Helper T cell (primary cell): ENCODE data around the genes OXCT2, MFSD2A and TMCO2.

- PRO-cap, 2 experiments, result no peak in any of the 2 experiments
These were observed 128.4 kb downstream of the MACF1 start for GRCh38 chr1:39332668-39333447.

- PRO-cap, 2 experiments, result no peak in any of the 2 experiments
These were observed 59.1 kb upstream of the BMP8A start for GRCh38 chr1:39432226-39432855.

- PRO-cap, 2 experiments, result no peak in any of the 2 experiments
These were observed 7.1 kb upstream of the BMP8A start for GRCh38 chr1:39484303-39484808.

GRCh38 chr1:39515723-39516039 is 24.2 kb downstream of the BMP8A start:
- PRO-cap, 2 experiments, result no peak in any of the 2 experiments

- PRO-cap, 2 experiments, result no peak in any of the 2 experiments
These were observed 17.4 kb upstream of the PABPC4 start for GRCh38 chr1:39593976-39594458.

DNA sequence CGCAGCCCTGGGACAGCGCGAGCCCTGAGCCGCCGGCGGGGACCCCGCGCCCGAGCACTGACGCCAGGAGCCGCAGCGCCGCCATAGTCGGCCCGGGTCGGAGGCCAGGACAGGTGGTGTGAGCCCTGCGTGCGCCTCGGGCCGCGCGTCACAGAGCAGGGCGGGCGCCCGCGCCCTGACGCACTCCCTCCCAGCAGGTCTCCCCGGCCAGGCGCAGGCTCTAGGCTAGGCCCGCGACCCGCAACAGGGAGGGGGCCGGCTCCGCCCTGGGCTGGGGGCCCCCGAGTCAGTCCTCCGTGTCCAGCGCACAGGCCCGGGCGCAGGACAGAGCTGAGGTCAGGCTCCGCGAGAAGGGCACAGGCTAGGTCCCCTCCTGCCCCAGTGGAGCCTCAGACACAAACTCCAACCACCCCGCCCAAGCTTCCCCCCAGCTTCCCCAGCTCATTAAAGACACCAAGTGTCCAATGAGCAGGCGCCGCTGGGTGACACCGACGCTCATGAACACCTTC is at the start of gene OXCT2:
Gene OXCT2 (minus strand): TSS at position 178 of the 509 bp plus-strand sequence.
- PRO-cap, 2 experiments, result no peak in any of the 2 experiments

DNA sequence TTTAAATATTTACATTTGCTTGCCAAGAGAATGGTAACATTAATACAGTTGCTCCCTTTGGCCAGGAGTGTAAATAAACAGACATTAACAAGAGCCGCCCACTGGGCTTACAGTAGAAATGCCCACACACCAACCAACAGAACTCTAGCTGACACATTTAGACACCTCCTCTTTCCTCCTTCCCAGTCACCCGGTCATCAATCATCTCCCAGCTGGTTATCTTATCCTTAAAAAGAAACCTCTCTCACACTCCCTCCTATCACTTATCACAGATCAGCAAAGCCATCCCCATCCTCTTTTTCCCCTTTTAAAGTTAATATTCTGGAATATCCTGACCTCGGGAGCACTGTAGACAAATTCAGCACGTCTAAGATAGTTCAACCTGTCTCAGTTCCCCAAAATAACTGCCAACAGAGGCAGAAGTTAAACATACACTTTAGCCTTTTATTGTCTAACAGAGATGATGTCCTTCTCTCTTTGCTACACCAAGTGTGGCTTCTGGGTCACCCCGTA is 9.0 kb downstream of the MYCL start:
- PRO-cap, 2 experiments, result no peak in any of the 2 experiments

DNA sequence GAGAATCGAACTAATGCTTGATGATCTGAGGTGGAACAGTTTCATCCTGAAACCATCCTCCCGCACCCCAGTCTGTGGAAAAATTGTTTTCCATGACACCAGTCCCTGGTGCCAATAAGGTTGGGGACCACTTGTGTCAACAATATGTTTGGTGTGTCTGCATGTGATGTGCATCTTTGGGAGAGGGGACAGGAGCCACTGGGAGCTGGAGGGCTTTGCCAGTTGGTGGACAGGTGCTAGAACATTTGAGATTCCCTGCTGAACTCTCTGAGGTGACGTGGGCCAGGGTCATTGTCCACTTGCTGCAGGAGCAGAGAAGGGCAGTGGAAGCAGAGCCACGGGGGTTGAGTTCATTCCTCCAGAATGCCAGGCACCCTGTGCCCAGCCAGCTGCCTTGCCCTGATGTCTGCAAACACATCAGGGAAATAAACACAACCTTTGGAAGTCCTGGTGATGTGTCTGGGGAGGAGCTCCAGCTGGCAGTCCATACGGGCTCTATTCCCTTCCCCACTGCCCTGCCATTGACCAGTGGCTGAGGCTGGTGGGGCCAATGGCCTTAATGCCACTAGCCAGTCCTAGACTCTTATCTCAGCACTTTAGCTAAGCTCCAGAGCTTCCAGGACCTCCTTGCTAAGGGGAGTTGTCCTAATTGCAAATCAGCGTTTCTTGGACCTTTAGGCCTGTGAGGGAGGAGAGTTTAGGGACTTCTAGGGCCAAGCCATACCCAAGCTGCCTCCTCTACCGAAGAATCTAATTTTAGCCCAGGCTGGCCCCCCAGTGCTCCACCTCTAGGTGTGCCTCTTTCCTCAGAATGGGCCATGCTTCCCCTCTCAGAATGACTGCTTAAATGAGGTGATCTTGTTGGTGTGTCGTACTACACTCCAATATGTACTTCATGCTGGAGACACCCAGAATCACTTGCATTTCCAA is 26.1 kb upstream of the MFSD2A start:
- PRO-cap, 2 experiments, result no peak in any of the 2 experiments

DNA sequence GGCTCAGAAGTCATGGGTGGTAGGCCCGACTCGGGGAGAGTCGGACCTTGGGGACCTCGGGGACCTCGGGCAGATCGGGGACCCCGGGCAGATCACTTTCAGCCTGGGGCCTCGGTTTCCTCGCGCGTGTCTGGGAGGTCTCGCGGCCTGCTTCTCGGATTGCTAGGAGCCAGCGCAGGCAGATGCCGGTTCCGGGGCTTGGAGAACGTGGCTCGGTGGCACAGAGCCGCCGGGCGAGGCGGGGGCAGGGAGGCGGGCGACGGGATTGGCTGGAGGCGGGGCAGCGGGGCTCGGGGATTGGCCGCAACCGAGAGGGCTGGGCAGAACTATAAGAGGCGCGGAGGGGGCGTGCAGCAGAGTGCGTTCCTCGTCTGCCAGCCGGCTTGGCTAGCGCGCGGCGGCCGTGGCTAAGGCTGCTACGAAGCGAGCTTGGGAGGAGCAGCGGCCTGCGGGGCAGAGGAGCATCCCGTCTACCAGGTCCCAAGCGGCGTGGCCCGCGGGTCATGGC is at the start of gene MFSD2A:
Gene MFSD2A (plus strand): TSS at position 356 of the 508 bp plus-strand sequence.
- PRO-cap, 2 experiments, result peak in 2 of 2 experiments; most common plus-strand start position 356 of the sequence (in 2); most common minus-strand start position 132 of the sequence (in 1)

DNA sequence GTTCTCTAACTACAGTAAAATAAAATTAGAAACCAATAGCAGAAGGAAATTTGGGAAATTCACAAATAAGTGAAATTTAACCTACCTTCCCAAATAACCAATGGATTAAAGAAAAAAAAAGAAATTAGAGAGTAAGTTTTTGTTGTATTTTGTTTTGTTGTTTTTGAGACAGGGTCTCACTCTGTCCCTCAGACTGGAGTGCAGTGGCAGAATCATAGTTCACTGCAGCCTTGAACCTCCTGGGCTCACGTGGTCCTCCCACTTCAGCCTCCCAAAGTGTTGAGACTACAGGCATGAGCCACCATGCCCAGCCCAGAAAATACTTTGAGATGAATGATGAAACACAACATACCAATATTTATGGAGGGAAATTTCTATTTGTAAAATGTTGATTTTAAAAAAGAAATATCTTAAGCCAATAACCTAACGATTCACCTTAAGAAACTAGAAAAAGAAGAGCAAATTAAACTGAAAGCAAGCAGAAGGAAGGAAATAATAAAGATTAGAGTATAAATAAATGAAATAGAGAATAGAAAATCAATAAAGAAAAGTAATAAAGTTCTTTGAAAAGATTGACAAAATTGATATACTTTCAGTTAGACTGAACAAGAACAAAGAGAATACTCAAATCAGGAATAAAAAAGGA is 32.2 kb upstream of the TMCO2 start:
- PRO-cap, 2 experiments, result no peak in any of the 2 experiments

DNA sequence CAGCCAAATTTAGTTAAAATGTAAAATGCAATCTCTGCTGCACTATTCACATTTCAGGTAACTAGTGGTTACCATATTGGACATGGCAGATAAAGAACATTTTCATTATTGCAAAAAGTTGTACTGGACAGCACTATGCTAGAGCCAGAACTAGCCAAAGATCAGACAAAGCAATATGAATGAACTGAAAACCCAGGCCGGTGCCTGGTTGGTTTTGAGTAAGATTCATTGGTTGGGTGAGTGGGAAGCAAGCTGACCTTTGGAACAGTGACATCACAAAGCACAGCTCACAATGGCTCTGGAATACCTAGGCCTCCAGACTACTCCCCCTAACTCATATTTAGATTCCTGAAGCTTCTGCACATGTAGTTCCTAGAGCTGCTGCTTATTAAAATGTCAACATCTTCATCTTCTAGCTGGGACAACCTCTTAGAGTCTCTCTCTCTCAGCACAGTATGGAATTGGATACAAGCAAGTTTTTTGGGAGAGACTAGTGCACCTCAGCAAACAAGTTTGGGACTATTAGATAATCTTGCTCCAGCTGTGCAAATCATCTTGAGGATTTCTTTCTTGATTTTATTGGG is at the start of gene TMCO2:
Gene TMCO2 (plus strand): TSS at position 337 of the 584 bp plus-strand sequence.
- PRO-cap, 2 experiments, result no peak in any of the 2 experiments

DNA sequence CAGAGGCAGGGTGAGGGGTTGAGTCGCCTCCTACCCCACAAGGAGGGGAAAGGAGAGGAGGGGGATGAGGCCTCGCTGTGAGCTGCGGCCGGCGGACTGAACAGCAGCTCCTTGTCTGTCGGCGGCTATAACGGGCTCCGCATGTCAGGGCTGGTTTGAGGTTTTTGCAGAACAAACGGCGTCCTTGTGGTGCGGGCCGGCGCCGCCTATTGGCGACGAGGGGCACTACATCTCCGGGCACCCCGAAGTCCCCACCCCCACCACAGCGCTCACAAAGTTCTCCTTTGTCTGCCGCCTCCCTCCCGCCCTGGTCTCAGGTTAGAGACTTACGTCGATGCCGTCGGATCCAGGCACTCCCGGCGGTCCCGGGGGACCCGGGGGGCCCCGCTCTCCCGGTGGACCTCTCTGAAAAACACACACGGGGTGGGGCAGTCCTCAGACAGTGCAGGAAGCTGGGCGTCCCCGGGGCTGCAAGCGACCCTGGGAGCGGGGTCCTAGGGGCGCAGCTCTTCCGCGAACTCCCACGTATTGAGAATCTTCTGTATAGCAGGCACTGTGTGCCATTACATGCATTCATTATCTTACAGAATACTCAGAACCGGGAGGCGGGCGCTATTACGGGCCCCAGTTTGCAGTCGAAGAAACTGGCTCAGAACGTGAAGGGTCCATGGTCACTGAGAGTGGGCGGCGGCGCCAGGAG is 1.7 kb downstream of the COL9A2 start:
- PRO-cap, 2 experiments, result peak in 2 of 2 experiments; most common plus-strand start position 316 of the sequence (in 2); most common minus-strand start position 102 of the sequence (in 2)

- PRO-cap, 2 experiments, result no peak in any of the 2 experiments
These were observed 22.8 kb upstream of the COL9A2 start for GRCh38 chr1:40339926-40340298.

DNA sequence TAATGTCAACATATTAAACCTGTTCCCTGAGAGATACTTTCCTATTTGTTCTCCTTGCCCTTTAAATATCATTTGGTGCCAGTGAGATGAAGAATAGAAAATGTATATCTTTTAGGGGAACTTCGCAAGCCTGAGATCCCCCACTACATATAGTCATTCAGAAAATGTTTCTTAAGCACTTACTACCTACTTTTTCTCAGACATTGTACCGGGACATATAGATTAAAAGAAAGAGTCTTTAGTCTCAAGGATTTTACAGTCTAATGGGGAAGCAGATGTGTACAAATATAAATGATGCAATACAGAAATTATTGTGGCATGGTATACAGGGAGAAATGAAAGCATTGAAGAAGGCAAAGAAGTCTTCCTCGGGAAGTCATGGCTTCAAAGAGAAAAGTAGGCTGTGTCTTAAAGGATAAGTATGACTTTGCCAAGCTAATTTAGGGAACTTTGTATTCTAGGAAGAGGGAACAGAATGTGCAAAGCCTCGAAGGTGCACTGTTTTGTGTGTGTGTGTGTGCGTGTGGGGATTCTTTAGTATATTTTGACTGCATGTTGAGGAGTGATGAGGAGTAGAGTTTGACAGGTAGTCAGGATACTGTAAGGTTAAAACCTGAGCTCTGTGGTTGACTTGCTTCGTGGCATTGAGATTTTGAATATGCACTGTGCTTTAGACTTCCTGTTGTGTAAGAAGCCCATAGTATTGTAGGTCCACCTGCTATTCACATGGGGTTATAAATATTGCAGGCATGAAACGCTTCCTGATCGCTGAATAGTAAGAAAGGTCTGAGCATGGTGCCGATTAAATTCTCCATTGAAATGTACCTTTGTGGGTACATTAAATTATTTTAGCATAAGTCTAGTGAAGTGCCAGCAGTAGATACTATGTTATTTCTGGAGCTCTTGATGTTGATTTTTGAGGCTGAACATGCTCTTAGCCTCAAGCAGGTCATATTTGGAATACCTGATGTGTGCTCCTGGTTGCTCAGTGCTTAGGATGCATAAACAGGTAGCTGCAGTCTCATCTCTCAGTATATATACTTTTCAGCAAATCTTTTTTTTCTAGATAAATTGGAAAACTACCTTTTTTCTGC is 7.9 kb downstream of the SMAP2 start:
- PRO-cap, 2 experiments, result peak in 2 of 2 experiments; most common plus-strand start position 765 of the sequence (in 2); most common minus-strand start position 581 of the sequence (in 2)

DNA sequence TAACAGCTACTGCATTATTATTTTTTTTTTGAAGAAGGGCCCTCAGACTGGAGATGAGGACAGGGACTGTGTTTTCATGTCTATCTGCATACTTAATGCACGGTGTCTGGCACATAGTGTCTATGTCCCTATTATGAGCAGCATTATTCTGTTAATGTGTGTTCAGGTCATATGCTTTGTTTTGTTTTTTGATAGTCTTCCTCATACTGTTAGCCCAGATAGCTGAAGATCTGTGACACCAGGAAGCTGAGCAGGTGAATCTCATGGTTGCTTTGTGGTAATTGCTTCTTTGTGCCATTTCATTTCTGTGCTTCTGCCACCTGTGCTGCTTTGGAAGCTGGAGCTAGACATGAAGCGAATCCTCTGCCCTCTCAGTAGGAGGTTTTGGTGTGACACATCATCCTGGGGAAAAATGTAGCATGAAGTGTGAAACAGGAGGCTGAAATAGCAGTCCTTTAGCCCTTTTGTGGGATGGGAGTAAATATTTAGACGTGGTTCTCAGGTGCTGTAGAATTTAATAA is 15.8 kb downstream of the SMAP2 start:
- PRO-cap, 2 experiments, result peak in 2 of 2 experiments; most common plus-strand start position 298 of the sequence (in 1); most common minus-strand start position 122 of the sequence (in 1)

GRCh38 chr1:40415907-40416582 is 34.2 kb upstream of the ZFP69B start:
- PRO-cap, 2 experiments, result no peak in any of the 2 experiments

DNA sequence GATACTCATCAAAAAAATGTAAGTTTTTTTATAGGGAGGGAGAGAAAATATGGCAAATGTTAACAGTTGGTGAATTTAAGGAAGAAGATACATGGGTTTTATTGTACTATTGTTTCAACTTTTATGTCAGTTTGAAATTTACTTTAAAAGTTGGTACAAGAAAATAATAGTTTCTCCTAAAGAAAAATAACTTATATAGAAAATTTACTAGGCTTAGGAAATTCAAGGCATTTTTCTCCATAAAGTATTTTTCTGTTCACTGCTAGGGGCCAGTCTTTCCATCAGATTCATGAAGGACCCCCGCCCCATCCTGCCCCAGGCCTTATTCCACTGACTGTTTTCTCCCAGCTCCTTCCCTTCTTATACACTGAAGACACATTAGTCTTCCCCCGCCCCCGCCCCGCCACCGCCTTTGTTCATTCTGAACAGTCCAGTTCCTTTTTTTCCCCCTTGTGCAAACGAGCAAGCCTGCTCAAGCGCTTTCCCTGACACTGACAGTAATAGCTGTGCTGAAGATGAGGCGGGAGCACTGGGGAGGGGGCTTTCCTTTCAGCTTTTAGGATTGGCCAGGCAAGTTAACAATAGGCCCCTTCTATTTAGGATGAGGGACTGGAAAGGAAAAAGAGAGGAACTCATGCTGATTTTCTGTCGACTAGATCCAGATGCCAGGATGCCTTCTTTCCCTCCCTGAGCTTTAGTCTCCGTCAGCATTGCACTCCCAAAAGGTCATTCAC is 29.0 kb upstream of the ZFP69B start:
- PRO-cap, 2 experiments, result no peak in any of the 2 experiments

- PRO-cap, 2 experiments, result no peak in any of the 2 experiments
These were observed 3.2 kb upstream of the RIMS3 start for GRCh38 chr1:40668817-40669030.

- PRO-cap, 2 experiments, result peak in 2 of 2 experiments; most common plus-strand start chr1:40709333 (in 2); most common minus-strand start chr1:40709150 (in 2)
These were observed 17.5 kb downstream of the NFYC start for GRCh38 chr1:40708531-40709917.

- PRO-cap, 2 experiments, result no peak in any of the 2 experiments
These were observed 21.5 kb downstream of the NFYC start for GRCh38 chr1:40712935-40713429.